ENCODE results near the genes PACSIN1 and TCP11.

GRCh38 chr6:34195982-34196883 lies 40.4 kb upstream of the HMGA1 start:
- PRO-cap = unidirectional peak, plus-strand start at chr6:34196476
- RRBS = no CpG with 5 or more reads among the region's 58 CpGs

DNA sequence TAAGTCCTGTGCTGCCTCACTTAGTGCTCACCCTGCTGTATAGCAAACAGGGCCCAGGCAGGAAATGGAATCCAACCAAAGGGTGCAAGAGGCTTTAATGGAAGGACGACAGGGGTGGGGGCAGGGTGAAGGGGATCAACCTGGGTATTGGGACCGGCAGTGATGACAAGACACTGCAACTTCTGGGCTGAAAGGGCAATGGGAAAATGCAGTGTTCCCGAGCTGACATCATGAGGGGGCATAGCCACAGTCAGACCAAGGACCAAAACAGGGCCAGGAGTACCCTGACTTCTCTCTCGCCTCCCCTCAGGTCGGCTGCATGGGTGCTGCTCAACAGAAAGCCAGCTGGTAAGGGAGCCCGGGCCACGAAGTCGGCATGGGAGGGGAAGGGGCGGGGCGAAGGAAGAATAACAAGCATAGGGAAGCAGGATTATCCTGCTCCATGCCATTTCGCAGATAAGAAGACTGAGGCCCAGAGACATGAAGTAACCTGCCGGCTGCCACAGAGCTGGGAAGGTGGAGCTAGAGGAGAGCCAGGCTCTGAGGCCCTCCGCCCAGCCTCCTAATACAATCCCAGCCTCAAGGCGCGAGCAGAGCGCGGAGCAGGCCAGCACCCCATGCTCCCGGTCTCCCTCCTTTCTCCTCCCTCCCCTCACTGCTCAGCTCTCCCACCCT lies 13.4 kb upstream of the HMGA1 start:
- PRO-cap = no peak
- RRBS = no CpG with 5 or more reads among the region's 18 CpGs

GRCh38 chr6:34238438-34239048 lies 1.9 kb downstream of the HMGA1 start:
- PRO-cap = no peak
- RRBS = no CpG with 5 or more reads among the region's 13 CpGs

DNA sequence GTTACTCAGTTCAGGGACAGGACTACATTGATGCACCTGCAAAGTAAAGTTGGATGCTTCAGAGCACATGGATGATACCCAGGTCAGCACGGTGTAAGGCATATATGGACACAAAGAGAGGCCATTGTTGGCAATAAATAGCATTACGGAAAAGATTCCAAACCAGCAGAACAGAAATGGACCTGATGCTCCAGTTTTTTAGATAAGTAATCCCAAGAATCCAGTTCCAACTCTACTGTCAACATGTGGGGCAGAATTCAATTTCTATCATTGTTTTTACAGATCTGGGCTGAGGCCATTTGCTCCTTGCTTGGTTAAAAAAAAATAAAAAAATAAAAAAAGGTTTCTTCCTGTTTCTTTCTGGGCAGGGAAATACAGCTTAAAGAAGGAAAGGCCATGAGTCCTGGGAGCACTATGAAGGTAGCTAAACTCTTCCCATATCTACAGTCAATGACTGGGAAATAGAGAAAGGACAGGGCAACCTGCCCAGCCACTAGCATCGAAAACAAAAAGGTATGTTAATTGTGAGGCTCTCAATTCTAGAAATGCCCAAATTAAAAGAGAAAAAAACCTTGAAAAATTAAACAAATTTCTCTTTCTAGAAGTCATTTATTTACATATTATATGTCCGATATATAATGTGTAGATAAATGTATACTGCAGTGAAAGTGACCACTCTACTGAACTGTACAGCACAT lies 39.0 kb upstream of the SMIM29 start:
- PRO-cap = no peak
- RRBS = no CpG with 5 or more reads among the region's 4 CpGs

DNA sequence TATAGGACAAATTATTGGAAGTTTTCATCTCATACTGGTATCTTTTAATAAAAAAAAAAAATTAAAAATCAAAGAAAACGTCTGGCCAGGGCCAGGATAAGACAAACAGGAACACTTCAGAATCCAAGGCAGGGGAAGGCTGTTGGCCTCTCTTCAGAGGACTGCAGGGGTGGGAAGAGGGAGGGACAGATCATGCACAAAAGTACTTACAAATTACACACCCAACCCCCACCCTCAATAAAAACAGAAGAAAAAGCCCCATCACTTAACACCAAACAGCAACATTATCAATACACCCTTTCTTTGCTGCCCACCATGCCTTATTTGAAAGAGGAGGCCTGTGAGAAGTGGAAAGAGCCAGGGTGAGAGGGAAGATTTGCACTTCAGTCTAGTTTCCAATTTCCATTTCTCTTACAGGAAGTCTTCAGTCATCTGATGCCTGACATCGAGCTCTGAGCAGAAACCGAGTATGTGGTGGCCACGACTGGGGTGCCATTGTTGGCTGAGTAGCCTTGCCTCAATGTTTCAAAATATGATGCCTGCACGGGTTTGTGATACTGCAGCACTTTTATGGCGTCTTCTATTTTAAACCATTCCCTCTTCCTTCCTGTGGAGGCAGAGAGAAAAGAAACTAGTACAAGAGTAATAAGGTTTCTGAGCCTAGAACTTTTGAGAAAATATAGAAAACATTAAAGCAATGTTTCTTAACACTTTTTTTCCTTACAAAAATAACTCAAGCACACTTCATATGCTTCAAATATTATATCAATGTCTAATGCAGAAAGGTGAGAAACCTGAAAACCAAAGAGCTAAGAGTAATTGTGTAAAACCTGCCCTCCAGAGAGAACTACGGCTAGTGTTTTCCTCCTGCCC lies 39.8 kb upstream of the SMIM29 start:
- PRO-cap = no peak
- RRBS = no CpG with 5 or more reads among the region's 7 CpGs

GRCh38 chr6:34295397-34296128 lies 46.8 kb upstream of the SMIM29 start:
- PRO-cap = no peak
- RRBS = no CpG with 5 or more reads among the region's 5 CpGs

DNA sequence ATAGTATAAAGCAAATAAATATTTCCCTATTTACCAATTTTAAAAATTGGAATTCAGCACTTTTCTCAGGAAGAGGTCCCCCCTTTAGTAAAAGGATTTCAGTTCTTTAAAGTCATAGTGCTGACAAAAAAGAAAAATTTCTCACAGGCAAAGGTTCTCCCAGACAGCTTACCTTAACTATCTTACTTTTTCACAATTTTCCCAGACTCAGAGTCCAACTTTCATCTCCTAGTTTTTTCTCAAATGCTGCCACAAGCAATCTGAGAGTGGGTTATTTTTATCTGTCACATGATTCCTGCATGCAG lies 50.0 kb upstream of the SMIM29 start:
- PRO-cap = no peak

- PRO-cap = no peak
- RRBS = no CpG with 5 or more reads among the region's 8 CpGs
These were observed 22.1 kb downstream of the NUDT3 start for GRCh38 chr6:34370184-34370873.

- PRO-cap = bidirectional peak, plus-strand start at chr6:34466139, minus-strand start at chr6:34465948
- RRBS = 23% methylated on average over 25 of the region's 65 CpGs
These were observed at the start of gene PACSIN1 for GRCh38 chr6:34465832-34466633. PACSIN1 (plus strand) TSS chr6:34466076.

GRCh38 chr6:34598750-34599197 lies 42.6 kb upstream of the SPDEF start:
- PRO-cap = no peak
- RRBS = no CpG with 5 or more reads among the region's 3 CpGs

- PRO-cap = no peak
- RRBS = no CpG with 5 or more reads among the region's 4 CpGs
These were observed 45.0 kb upstream of the SPDEF start for GRCh38 chr6:34601048-34601650.

GRCh38 chr6:34756409-34756840 lies 880 bp upstream of the SNRPC start:
- PRO-cap = bidirectional peak, plus-strand start at chr6:34756703, minus-strand start at chr6:34756597
- RRBS = no CpG with 5 or more reads among the region's 17 CpGs

- PRO-cap = no peak
- RRBS = no CpG with 5 or more reads among the region's 4 CpGs
These were observed 462 bp upstream of the ANKS1A start for GRCh38 chr6:34888714-34888871.

DNA sequence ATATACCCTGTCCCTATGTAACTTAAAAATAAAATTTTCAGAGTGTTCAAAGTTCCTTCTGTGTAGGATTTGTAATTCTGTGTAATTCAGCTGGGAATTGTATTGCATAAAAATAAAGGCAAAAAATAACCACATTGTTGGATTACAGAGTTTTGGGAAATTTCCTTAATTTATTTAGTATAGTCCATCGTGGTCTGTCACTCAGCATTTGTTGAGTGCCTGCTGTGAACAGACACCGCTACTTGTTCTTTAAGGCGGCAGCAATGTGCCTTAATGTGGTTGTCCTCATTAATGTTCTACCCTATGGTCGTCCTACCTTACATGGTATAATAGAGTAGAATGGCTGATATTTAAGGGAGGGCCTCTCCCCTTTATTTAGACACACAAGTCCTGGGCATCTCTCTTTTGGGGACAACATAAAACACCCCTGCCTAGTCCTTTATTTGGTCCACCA lies 27.6 kb downstream of the ANKS1A start:
- PRO-cap = no peak
- RRBS = no CpG with 5 or more reads among the region's 4 CpGs

DNA sequence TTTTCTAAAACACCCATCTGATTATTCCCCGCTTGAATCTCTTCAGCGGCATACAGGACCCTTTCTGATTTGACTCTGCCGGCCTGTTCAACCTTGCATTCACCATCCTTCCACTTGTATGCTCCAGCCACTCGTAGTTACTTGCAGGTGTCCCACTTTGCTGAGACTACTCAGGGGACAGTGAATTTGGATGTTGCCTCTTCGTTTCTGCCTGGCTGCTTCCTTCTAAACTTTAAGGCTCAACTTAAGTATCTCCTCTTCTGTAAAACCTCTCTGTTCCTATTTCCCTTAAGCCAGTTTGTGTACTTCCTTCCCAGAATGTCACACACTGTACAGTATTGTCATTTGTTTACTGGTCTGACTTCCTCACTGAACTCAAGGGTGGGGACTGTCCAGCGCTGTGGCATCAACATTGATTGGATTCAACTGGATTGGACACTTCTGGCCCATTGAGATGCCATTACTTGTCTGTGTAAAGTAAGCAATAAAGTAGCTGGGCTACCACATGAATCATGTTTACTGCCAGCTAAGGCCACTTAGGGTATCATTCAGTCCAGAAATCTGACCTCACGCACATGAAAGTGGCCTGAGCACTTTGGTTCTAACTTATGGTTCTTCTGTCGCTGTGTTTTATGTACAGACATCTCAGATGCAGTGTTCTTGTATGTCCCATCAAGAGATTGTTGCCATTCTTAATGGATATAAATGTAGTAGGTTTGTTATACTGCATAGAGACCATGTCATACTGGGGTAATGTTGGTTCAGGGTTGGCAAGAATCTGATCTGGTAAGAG lies 69.7 kb downstream of the ANKS1A start:
- PRO-cap = no peak
- RRBS = no CpG with 5 or more reads among the region's 8 CpGs

- PRO-cap = no peak
- RRBS = no CpG with 5 or more reads among the region's 2 CpGs
These were observed 99.1 kb downstream of the TCP11 start for GRCh38 chr6:35042015-35042454.

DNA sequence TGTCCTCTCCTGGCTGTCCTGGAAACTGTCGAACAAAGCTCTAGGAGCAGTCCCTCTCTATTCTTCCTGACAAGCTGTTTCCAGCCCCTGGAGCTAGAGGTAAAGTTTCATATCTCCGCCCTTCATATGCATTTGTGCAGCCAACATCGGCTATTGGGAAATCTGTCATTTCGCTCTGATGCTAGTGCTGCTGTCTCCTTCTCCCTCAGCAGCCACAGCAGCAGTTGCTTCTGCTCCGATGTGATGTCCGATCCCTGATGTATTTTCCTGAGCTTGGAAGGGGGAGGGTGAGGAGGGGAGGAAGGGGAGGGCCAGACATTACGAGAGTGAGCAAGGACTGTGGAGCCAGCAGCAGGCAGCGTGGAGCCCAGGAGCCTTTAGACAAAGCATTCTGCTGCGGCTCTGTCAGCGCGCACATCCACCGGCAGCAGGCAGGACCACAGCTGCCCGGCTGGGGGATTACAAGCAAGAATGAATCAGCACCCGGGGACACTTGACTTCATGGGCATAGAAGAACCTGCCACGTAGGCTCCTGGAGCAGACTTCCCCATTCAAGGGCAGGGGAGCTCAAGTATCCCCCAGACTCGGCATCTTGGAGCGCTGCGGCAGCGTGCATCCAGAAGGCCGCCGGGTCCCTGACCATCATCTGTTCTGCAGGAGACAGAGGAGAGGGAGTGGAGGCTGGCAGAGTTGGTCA lies 83.1 kb downstream of the TCP11 start:
- PRO-cap = no peak
- RRBS = 100% methylated on average over 1 of the region's 21 CpGs

DNA sequence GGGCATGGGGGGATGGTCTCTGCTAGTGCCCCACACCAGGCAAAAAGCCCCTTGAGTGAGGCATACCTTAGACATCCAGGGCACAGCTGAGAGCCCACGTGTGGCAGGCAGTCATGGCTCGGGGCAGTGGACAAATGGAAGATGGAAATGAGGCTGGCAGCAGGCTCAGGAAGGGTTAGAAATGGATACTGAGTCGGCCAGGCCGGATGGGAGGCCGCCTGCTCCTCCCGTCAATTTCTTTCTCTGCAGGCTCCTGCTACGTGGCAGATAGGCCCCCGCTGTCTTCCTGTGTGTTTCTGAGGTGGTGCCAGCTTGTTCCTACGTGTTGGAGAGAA lies 77.0 kb downstream of the TCP11 start:
- PRO-cap = no peak
- RRBS = no CpG with 5 or more reads among the region's 9 CpGs

DNA sequence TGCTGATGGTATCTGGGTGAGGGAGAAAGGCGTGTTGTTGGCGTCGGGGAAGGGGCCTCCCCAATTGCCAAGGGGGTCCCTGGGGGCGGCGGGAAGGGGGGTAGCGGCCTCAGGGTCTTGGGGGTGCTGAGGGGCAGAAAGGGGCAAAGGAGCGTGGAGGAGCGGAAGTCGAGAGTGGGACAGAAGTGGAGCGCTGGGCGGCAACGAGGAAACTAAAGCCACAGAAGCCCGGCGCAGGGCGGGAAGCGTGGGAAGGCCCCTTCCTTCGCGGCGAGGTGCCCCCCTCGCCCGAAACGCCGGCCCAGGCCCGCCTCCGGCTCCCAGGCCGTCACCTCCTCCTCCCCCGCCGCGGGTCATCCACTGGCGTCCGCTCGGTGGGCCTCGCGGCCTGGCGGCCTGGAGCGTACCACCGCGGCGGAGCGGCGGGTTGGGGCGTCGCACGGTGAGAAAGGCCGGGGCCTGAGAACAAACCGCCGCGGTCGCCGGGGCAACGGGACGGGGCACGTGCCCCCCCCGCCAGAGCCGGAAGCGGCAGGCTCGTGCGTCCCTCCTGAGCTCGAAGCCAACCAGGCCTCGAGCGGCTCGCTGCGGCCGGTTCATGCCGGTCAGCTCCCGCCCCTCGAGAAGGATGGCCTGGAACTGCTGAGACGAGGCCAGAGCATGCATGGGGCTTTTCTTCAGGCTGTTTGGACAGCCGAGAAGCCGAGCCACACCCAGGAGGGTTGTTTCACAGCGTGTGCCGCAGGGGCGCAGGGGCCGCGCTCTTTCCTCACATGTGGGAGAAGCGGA lies at the start of gene TCP11:
Gene TCP11 (minus strand): TSS at position 467 of the 789 bp plus-strand sequence.
- PRO-cap = no peak
- RRBS = 96% methylated on average over 26 of the region's 76 CpGs

DNA sequence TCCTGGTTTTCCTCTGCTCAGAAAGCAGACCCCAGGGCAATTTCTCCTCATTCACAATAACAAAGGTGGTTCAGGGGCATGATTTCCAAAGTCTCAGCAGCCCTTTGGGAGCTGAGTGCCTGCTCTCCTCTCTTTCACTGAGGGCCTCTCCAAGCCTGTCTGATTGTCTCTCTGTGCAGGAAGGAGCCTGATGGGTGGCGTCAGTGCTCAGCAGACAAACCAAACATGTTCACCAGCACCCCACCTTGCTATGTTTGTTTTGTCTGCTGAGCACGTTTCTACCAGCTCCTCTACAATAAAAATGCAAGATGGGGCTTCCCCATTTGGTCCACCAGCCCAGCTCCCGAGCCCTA lies 25.4 kb upstream of the TCP11 start:
- PRO-cap = no peak
- RRBS = no CpG with 5 or more reads among the region's 3 CpGs

Measured in Caco-2 (cell line).